Natural killer cell (primary cell): ENCODE results near the gene TRIM7.

GRCh38 chr5:180787056-180787530, 15.5 kb downstream of the MGAT1 start:
- PRO-cap: no peak

DNA sequence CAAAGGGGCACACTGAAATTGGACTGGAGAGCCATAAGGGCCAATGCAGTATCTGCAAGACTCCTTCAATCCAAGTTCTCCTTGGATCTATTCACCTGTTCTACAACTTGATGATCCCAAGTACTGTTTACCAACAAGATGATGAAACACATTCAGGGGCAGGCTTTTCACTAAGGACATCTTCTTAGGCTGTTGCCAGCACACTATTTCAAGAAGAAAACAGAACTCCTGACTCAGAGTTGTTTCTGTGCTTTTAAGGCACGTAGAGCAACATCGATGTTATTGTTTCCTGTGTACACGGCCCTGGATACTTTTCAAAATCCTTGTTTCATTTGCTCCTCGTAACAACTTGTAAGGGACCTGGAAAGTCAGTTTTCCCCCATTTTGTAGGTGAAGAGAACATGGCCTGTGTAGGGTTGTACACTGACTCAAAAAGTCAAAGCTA, 5.1 kb upstream of the MGAT1 start:
- PRO-cap: no peak

DNA sequence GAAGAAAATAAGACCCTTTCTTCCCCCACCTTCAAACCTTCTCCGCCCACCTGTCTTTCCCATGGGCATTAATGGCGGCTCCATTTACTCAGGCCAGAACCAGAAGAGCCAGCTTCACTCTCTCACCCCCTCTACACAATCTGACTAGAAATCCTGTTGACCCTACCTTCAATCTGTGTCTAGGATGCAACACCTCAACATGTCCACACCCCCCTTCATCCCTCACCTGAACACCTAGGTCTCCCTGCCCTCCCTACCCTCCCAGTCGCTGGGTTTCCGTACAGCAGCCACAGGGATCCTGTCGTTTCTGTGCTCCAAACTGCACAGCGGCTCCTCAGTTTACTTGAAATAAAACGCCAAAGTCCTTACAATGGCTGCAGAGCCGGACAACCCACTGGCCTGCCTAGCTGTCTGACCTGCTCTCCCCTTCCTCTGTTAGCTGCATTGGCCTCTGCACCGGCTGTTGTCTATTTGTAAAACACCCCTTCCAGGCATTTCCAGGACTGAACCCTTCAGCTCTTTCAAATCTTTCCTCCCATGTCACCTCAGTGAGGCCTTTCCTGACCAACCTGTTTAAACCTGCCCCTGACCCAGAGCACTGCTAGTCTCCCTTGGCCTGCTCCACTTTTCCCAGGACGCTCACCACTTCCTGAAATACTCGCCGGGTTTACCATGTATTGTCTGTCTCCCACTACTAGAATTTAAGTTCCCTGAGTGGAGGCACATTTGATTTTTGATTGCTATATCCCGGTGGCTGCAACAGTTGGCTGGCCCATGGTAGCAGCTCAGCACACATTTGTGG, 9.0 kb upstream of the MGAT1 start:
- PRO-cap: no peak

DNA sequence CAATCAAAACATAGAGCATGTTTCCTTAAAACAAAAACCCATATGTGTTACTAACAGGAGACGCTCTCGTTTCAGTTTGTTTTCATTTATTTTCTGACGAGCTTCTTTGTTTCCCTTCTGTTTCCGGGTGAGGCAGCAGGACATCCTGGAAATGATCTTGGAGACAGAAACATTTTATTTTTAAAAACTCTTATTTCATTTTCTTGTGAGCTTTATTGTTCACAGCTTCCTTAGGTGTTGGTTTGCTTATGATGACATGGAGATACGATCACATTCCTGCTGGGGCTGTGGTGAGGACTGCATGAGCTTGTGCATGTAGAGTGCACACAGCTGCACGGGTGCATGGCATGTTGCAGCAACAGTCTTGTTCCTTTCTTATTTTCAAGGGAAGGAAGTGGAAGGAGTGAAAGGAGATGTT, 1.1 kb downstream of the BTNL8 start:
- PRO-cap: no peak

GRCh38 chr5:180910952-180911732, 12.2 kb downstream of the BTNL8 start:
- PRO-cap: no peak

GRCh38 chr5:181044519-181044719, 4.4 kb downstream of the BTNL9 start:
- PRO-cap: no peak

- PRO-cap: no peak
These were observed 13.8 kb downstream of the BTNL9 start for GRCh38 chr5:181053641-181054404.

DNA sequence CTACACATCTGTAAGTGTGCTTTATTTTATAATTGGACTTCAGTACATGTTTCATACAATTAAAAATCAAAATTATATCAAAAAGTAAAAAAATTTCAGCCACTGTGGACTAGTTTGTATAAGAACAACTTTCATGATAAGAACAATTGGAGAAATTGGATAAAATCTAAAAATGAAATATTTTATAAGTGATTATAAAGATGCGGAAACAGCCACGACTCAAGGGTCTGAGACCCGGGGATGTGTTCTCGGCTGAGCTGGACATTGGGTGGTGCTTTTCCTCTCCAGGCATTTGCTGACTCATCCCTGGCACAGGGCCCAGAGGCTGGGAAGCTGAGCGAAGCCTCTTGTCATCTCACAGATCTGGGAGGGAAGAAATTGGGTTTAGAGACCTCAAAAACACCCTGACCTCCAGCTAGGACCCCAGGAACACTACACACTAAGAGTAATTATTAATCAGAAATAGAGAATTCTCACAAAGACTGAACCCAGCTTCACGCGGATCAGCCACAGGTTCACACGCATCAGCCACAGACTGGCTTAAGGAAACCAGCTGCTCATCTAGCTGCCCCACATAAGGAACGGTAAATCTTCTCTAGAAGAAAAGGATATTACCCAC, 2.7 kb upstream of the OR2V1 start:
- PRO-cap: no peak

DNA sequence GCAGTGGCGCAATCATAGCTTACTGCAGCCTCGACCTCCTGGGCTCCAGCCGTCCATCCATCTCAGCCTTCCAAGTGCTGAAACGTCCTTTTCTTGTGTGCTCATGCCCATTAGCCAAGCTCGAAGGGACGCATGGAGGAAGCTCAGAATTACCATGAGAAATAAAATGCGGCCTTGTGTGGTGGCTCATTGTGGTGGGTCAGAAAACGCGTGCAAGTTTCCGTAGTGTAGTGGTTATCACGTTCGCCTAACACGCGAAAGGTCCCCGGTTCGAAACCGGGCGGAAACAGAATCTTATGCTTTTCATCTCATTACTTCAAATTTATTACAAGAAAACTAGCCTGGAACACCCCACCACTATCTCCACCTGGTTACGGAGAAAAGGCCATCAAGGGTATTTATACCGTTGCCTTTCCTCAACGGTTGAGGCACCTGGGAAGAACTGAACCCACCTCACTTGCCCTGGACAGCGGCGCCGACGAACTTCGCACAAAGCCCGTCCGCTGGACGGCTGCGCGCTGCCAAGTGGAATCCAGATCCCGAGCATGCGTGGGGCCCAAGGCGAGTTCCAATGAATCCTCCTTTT, 16.6 kb downstream of the OR2V2 start:
- PRO-cap: no peak

DNA sequence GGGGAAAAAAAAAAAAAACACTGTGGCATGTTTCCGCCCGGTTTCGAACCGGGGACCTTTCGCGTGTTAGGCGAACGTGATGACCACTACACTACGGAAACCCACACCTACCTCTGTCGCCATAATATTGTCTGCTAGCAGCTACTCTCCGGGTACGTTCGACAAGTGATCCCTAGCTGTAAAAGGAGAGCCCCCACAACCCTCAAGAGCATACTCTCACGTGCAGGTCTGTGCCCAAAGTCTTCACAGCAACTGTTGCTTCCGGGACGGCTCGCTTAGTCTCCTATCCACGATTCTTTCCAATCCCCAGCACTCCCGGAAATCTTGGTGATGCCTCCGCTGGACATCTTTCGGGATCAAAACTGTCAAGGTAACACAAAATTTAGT, 16.6 kb downstream of the TRIM7 start:
- PRO-cap: bidirectional peak, plus-strand start at position 211 of the sequence, minus-strand start at position 105 of the sequence

DNA sequence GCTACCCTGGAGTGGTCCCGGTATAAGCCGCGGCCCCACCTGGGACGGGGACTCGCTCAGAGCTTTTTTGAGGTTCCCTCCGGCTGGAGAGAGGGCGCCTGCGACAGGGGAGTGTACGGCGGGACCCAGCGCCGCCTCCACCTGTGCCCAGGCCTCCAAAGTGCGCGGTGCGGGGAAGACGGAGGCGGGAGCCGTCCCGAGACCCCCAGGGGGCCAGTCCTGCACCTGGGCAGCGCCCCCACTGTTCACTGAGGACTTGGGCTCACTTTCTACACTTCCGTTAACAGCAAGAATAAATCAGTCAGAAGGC, 14.3 kb downstream of the TRIM7 start:
- PRO-cap: no peak

DNA sequence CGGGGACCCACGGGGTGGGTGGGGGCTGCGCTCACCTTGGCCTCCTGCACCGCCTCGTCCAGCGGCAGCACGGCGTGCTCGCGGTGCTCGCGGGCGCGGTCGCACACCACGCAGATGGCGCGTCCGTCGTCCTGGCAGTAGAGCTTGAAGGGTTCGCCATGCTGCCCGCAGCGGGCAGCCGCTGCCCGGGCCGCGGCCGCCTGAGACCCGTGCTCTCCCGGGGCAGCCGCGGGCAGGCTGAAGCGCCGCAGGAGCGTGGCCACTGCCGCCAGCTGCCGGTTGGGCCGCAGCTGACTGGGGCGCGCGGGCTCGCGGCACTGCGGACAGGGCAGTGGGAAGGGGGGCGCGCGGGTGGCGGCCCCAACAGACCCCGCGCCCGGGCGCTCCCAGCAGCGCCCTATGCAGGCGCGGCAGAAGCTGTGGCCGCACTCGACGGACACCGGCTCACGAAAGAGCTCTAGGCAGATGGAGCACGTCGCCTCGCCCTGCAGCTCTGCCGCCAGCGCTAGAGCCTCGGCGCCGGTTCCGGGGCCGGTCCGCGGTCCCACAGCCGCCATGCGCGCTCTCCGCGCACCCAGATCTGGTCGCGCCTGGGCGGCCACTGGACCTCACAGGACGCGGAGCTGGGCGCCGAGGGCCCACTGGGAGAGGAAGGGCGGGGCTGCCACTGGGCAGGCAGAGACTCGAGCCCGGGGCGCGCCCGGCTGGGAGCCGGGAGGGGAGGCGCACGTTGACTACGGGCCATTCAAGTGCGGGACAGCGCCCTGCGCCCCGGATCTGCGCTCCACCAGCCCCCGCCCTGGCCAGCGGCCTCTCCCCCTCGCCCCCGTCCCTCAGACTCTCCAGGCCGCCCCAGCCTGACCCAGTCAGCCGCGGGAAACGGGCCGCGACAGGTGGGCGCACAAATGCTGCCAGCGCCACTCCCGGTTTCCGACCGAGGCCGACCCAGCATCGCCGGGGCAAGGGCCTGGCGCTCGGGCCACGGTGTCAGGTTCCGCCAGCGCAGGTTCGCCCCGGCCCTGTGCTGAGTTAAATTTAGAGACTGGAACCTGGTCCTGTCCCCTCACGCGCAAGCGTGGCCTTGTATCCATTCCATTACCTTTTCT, at the start of gene TRIM7:
TSS of gene TRIM7 (minus strand) at position 643 of the 1,106 bp plus-strand sequence.
- PRO-cap: no peak

DNA sequence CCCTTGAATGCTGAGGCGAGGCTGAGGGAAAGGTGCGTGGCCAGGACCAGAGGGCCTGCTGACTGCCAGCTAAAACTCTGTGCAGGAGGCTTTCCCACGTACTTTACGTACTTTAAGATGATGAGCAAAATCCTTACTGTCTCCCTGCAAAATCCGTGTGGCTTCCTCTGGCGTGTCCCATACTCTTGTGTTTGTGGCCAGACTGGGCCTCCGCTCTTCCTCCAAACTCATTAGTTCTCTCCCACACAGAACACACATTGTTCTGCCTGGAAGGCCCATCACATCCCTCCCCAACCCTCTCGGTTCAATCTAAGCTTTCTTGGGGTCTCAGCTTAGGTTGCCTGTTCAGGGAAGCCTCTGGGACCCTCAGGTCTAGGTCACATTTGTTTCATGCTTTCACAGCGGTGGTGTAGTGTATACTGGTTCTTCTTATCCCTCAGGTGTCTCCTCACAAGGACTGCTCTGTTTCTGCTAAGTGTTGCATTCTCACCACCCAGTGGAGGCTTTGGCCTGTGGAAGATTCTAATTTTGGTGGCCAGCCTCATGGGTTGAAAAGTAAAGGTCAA, 4.3 kb upstream of the RACK1 start:
- PRO-cap: no peak